Karpas-422 (cell line): ENCODE measurements around a stretch of chr16.

DNA sequence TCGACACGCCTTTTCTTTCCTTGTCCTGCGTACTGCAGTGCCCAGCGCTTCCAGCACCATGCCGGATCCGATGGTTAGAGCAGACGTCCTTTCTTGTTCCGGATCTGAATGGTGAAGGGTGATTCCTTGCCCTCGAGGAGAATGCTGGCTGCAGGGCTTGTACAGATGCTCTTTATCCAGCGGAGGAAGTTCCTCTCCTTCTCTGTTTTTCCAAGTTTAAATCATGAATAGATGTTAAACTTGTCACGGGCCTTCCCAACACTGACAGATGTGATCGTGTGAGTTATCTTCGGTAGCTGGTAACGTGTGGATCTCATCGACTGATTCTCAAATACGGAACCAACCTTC, 61.2 kb upstream of the GNG13 start:
- PRO-cap = no peak
- RAMPAGE, long total RNA = no peak

DNA sequence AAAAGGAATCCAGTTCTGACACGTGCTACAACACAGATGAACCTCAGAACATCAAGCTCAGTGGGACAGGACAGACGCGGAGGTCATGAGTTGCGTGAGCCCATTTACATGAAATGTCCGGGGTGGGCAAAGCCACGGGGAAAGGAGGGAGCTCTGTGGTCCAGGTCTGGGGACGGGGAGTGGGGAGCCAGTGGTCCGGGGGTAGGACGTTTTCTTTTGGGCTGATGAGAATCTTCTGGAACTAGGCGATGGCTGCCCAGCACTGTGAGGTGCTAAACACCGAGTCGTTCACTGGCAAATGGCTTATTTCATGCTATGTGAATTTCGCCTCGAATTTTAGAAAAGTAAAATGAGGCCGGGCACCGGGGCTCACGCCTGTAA, 2.6 kb upstream of the LMF1 start:
- PRO-cap = no peak
- RAMPAGE, long total RNA = no peak

DNA sequence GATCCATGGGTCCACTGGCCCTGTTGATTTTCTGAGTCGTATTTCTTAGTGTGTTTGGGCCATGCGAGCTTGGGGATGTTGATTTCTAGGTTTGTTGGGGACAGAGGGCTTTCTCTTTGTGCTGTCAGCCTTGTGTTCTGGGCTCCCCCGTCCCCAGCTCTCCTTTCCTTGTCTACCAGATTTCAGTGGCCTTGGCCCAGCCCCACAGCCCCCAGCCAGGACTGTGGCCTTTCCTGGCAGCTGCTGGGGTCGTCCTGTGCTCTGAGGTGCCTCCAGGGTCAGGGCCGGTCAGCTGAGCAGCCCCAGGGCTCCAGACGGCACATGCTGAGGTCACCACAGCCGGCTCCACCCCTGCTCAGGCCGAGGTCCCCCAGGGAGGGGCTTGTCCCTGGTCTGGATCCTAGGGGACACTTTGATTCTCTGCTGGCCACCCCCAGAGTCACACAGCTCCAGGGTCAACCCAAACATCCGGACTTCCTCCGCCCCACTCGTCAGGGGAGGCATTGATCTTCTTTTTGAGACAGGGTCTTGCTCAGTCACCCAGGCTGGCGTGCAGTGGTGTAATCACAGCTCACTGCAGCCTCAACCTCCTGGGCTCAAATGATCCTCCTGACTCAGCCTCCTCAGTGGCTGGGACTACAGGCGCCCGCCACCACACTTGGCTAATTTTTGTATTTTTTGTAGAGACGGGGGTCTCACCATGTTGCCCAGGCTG, 4.5 kb downstream of the SSTR5 start:
- PRO-cap = no peak
- RAMPAGE, long total RNA = no peak

DNA sequence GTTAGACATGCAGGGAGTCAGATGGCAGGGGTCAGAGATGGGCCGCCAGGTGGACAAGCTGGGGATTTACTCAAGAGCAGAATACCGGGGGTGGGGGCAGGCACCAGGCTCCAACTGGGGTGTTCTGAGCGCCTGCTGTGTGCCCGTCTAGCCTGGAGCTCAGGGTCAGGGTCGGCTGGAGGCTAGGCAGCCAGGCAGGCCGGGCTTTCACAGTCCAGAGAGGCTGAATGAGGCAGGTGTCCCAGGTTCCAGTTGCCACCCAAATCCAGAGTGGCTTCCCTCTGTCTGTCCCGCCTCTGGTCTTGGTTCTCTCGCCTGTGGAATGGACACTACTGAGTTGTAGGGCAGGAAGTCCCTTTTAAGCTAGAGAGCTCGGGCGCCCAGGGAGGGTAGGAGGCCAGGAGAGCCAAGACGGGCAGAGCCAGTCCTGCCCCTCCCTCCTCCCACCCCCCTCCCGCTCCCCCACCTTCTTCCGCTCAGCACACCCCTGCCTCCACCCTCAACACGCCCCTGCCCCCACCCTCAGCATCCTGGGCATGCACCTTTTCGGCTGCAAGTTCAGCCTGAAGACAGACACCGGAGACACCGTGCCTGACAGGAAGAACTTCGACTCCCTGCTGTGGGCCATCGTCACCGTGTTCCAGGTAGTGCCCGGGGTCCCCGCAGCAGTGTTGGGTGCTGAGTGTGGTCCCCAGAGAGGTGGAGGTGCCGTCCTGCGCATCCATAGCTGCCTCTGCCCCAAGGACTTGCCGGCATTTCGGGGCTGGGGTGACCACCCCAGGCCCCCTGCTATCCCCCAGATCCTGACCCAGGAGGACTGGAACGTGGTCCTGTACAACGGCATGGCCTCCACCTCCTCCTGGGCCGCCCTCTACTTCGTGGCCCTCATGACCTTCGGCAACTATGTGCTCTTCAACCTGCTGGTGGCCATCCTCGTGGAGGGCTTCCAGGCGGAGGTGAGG, 18.3 kb downstream of the TPSG1 start:
- PRO-cap = no peak
- RAMPAGE, long total RNA = no peak

DNA sequence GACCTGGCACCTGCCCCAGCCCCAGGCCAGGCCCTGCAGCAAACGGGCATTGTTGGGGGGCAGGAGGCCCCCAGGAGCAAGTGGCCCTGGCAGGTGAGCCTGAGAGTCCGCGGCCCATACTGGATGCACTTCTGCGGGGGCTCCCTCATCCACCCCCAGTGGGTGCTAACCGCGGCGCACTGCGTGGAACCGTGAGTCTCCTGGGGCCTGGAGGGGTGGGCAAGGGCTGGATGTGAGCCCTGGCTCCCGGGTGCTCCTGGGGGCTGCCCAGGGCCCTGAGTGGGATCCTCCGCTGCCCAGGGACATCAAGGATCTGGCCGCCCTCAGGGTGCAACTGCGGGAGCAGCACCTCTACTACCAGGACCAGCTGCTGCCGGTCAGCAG, 620 bp downstream of the TPSD1 start:
- PRO-cap = no peak
- RAMPAGE, long total RNA = no peak

- PRO-cap = no peak
- RAMPAGE, long total RNA = no peak
These were observed 18.5 kb upstream of the UBE2I start for GRCh38 chr16:1290997-1291231.

GRCh38 chr16:1365205-1365535, 13.4 kb downstream of the GNPTG start:
- PRO-cap = no peak
- RAMPAGE, long total RNA = no peak

GRCh38 chr16:1366931-1368129, 15.6 kb downstream of the GNPTG start:
- PRO-cap = no peak
- RAMPAGE, long total RNA = no peak

- PRO-cap = no peak
- RAMPAGE, long total RNA = no peak
These were observed 13.9 kb downstream of the CLCN7 start for GRCh38 chr16:1460885-1461423.

GRCh38 chr16:1560952-1561592, 27.6 kb downstream of the TMEM204 start:
- PRO-cap = no peak
- RAMPAGE, long total RNA = no peak

DNA sequence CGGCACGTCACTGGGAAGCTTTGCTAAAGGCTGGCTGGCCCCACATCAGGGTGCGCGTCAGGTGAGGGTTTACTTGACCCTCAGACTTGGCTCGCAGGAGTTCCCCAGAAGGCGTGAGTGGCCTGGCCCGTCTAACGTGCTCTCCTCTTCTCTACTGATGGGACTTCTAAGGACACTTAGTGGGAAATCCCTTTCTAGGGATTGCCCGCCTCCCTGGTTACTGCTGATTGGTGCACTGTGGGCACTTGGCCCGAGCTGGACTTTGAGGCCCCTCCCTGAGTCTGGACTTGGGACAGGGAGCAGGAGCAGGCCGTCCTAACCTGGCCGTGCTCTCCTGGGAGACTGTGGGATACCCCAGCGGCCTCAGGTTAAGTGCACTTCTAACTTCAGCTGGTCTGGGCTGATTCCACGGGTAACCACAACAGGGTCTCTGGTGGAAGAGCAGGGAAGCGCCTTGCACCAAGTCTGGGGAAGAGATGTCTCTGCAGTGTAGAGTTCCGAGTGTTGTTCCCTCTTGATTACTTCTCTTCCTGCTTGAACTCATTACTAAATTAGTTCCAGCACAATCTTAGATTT, 14.7 kb downstream of the IFT140 start:
- PRO-cap = no peak
- RAMPAGE, long total RNA = no peak

- PRO-cap = no peak
- RAMPAGE, long total RNA = no peak
These were observed 9.6 kb downstream of the IFT140 start for GRCh38 chr16:1602198-1602750.

- PRO-cap = no peak
- RAMPAGE, long total RNA = no peak
These were observed 689 bp downstream of the SPSB3 start for GRCh38 chr16:1781495-1782269.

- PRO-cap = no peak
- RAMPAGE, long total RNA = no peak
These were observed 572 bp downstream of the NUBP2 start for GRCh38 chr16:1783282-1783781.

DNA sequence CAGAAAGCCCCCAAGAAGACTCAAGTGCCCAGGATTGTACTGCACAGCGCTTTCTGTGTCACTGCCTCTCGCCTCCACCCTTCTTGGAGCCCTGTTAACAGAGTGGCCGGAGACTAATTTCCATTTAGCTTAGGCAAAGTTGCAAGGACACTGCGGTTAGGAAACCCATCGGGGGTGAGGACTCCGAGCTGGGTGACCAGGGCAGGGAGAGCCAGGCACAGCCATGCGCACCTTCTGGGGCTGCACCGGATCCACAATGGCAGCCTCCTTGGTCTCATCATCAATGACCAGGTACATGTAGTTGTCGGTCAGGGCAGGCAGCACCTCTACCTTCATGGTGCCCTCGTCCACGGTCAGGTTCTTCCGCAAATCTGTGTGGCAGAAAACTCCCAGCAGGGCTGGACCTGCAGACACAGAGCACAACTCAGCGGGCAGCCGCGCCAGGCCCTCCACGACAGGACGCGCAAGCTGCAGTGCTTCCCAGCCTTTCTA, 3.9 kb downstream of the HAGH start:
- PRO-cap = no peak
- RAMPAGE, long total RNA = no peak

GRCh38 chr16:1917839-1918224, 383 bp downstream of the HS3ST6 start:
- PRO-cap = no peak
- RAMPAGE, long total RNA = no peak

DNA sequence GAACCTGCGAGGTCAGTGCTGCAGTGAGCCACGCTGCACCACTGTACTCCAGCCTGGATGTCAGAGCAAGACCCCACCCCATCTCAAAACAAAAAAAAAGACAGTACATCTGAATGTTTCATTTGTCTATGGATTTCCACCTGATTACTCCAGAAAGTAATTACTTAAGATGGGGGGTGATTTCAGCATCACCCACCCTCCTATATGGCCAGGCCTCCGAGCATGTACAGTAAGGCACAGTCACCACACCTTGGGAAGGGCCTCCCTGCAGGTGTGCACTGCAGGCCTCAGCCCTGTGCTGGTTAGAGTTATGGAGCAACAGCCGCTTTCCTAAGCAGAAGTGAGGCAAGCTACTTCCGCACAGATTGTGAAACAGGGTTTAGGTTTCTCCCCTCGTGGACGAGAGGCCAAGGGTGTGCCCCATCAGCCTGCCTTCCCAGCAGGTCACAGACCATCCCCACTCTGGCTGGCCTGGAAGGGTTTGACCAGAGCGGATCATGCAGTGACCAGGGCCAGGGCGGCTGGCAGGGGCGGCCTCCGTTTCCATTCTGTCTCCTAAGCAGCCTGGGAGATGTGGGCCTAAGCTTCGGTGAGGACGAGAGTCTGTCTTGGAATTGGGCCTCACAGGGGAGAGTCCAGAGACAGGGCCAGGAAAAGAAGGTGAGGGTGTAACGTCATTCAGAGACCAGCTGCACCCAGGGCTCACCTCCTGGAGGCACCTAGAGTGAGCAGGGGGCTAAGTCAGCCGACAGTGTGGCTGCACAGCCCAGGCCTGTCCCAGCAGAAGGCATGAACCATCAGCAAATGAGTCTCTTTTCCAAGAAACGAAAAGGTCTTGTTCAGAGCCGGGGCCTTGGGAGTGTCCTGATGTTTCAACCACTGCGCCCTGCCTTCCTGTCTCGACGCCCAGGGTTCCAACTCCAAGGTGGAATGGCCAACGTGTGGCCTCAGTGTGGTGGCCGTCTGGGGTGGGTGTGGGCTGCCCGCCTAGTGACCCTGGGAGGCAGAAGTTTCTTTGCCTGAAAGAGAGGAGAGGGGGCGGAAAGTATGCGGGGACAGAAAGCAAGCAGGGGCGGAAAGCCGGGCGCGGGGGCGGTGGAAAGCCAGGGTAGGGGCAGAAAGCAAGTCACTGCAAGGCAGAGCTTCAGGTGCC, 4.5 kb downstream of the MSRB1 start:
- PRO-cap = no peak
- RAMPAGE, long total RNA = no peak

DNA sequence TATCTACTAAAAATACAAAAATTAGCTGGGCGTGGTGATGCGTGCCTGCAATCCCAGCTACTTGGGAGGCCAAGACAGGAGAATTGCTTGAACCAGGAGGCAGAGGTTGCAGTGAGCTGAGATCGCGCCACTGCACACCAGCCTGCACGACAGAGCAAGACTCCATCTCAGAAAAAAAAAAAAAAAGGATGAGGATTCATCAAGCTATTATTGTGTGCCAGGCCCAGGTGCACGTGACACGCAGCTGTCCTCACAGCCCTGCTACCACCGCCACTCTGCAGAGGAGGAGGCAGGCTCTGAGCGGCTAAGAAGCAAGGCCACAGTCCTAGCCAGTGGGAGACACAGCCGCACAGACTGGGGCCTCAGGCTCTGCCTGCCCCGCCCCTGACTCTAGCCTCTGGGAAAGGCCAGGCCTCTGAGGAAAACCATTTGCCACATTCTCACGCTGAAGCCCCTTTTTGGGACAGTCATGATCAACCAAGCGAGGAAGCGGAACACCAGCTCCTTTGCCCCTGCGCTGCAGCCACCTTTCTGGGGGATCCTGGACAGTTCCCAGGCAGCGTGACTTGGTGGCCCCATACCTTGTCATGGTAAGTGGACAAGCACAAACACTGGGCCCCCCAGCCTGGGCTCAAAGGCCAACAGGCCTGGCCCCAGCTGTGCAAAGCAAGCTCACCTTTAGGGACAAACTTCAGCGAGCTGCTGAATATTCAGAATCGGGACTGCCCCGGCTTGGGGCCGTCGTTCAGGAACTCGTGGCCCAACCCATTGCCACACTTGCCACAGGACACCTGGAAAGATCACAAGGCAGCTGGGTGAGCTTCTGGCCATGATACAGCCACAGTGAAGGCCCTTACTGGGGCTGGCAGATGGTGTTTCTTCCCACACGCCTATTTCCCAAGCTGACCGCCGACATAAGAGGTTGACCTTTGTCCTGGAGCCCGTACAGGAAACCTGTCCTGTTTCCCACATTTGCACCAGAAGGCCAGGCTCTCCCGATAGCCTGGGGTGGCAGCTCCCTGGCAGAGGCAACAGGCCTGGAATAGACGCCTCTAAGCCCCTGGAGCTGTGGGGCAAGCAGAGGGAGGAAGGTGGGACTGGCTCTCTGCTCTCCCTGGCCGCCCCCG, 2.5 kb downstream of the MSRB1 start:
- PRO-cap = no peak
- RAMPAGE, long total RNA = no peak

GRCh38 chr16:1972456-1973172, 761 bp downstream of the TBL3 start:
- PRO-cap = no peak
- RAMPAGE, long total RNA = no peak

DNA sequence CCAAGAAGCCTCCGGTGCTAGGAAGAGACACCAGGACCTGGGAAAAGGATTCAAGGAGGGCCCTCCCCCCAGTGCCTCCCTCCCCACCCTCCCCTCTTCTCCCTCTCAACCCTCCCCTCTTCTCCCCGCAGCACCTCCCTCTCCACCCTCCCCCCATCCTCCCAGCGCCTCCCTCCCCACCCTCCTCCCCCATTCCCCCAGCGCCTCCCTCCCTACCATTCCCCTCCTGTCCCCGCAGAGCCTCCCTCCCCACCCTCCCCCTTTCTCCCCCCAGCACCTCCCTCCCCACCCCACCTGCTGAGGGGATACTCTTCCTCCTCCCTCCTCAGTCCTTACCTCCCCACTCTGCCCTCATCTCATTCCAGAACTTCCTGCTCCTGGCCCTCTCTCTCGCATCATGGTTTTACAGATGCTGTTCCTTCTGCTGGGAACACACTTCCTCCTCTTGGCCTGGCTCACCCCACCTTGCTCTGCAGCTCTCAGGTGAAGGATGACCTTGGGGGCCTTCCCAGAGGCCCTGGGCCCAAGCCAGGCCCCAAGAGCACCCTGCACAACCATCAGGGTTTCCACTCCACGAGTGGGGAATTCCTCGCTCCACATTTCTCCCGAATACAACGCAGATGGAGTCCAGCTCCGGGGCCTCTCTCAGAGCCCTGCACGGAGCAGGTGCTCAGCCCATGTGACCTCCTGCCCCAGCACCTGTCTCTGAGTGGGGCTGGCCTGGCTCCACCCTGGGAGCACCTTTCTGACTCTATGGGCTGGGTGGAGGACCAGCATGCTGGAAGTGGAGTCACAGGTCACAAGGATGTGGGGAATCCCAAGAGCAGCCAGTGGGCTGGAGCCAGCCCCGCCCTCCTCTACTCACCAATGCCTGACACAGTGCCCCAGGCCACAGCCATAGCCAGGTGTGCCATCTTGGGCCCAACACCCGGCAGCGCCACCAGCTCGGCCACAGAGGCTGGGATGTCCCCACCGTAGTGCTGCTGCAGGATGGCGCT, 4.6 kb downstream of the NTHL1 start:
- PRO-cap = no peak
- RAMPAGE, long total RNA = no peak